Measurements from ENCODE around the gene MXRA8.

DNA sequence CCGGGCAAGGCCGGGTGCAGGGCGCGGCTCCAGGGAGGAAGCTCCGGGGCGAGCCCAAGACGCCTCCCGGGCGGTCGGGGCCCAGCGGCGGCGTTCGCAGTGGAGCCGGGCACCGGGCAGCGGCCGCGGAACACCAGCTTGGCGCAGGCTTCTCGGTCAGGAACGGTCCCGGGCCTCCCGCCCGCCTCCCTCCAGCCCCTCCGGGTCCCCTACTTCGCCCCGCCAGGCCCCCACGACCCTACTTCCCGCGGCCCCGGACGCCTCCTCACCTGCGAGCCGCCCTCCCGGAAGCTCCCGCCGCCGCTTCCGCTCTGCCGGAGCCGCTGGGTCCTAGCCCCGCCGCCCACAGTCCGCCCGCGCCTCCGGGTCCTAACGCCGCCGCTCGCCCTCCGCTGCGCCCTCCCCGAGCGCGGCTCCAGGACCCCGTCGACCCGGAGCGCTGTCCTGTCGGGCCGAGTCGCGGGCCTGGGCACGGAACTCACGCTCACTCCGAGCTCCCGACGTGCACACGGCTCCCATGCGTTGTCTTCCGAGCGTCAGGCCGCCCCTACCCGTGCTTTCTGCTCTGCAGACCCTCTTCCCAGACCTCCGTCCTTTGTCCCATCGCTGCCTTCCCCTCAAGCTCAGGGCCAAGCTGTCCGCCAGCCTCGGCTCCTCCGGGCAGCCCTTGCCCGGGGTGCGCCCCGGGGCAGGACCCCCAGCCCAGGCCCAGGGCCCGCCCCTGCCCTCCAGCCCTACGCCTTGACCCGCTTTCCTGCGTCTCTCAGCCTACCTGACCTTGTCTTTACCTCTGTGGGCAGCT is 134.6 kb downstream of the OR4F5 start:
- RRBS, result no CpG with 5 or more reads among the region's 88 CpGs

- RRBS, result no CpG with 5 or more reads among the region's 9 CpGs
Measured at GRCh38 chr1:831107-831773, 92.5 kb upstream of the SAMD11 start.

DNA sequence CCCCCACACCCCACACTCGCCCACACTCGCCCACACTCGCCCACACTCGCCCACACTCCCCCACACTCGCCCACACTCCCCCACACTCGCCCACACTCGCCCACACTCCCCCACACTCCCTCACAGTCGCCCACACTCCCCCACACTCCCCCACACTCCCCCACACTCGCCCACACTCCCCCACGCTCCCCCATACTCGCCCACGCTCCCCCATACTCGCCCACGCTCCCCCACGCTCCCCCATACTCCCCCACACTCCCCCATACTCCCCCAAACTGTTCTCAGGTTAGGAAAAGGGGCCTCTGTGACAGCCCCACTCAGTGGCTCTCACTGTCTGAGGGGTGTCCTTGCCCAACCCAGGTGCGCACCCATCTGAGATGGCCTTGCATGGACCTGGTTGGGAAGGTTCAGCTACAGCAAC is 47.6 kb upstream of the SAMD11 start:
- RRBS, result no CpG with 5 or more reads among the region's 16 CpGs

DNA sequence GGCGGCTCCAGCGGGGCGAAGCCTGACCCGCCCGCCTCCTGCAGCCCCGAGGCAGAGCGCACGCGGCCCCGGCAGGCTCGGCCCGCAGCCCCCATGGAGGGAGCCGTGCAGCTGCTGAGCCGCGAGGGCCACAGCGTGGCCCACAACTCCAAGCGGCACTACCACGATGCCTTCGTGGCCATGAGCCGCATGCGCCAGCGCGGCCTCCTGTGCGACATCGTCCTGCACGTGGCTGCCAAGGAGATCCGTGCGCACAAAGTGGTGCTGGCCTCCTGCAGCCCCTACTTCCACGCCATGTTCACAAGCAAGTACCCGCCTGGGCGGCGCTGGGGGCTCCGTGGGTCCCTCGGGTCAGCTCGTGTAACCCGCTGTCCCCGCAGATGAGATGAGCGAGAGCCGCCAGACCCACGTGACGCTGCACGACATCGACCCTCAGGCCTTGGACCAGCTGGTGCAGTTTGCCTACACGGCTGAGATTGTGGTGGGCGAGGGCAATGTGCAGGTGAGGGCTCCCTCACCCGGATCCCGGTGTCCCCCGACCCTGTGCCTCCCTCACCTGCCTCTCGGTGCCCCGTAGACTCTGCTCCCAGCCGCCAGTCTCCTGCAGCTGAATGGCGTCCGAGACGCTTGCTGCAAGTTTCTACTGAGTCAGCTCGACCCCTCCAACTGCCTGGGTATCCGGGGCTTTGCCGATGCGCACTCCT is 1.0 kb downstream of the KLHL17 start:
- RRBS, result 4% methylated on average over 6 of the region's 58 CpGs

- RRBS, result 2% methylated on average over 15 of the region's 57 CpGs
Measured at GRCh38 chr1:975750-976826, 5.8 kb downstream of the PERM1 start.

DNA sequence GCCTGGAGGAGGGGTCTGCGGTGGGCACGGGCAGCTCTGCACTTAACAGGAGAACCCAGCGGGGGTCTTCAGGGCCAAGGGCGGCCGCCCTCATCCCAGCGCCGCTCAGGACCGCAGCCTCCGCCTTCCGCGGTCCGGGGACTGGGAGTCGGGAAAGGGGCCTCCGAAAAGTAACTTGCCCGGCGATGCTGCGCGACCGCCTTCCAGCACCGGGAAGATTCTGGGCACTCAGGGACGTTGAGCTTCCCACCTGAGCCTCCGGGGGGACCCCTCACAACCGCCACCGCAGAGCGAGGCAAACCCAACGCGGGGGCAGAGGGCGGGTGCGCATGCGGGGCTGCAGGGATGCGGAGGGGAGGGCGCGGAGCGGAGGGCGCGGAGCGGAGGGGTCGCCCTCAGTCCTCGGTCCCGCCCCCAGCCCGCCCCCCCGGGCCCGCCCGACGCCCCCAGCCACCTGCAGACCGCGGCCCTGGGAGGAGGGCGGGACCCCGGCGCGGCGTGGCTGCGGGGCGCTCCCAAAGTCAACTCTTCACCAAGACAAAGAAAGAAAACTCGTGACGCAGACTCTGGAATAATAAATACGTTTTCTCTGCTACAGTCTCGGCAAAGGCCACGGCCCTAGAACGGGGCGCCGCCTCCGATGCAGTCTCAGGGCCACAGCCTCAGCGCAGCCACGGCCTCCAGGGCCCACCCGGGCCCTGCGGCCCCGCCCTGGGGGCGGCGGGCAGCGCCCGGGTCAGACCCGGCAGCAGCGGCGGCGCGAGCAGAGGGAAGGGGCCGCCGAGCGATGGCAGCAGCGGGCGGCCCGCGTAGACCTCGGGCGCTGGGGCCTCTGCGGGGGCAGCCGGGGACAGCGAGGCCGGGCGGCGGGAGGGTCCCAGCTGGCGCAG is 1.3 kb downstream of the HES4 start:
- RRBS, result 4% methylated on average over 34 of the region's 93 CpGs

DNA sequence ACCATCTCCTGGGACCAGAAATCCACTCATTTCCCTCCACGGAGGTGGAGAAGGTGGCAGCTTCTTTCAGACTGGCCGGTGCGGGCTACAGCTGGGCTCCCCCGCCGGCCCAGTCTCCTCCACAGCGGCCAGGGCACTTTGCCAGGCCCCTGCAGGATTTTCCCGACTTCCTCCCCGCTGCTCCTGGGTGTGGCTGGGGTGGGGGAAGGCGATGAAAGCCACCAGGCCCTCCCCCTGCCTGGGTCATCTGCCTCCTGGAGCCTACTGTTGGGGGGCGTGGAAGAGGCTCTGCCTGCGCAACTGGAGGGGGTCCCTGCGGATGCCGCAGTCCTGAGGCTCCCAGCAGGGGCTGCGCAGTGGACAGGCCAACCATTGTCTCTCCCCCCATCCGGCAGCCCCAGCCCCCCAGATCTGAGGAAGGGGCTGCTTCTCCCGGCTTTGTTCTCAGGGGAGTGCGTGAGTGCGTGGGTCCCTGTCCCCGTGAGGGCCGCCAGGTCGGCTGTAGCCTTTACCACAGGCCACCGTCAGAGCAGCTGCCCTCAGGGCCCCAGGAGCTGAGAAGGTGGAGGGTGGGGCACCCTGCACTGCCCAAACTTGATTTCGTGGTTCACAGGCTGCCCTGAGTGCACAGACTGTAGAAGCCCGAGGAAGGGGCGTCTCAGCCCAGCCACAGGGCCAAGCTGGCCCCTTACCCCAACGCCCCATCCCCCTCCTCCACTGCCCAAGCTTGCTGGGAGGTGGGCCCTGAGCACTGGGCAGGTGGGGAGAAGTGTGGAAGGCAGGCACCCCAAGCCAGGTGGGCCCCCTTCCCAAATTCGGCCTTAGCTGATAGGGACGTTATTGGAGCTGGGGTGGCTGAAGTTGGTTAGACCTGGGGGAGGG is 1.4 kb downstream of the AGRN start:
- RRBS, result 3% methylated on average over 1 of the region's 28 CpGs

- RRBS, result no CpG with 5 or more reads among the region's 5 CpGs
Measured at GRCh38 chr1:1038707-1039061, 18.8 kb downstream of the AGRN start.

- RRBS, result 94% methylated on average over 6 of the region's 37 CpGs
Measured at GRCh38 chr1:1049768-1050431, 24.2 kb downstream of the RNF223 start.

DNA sequence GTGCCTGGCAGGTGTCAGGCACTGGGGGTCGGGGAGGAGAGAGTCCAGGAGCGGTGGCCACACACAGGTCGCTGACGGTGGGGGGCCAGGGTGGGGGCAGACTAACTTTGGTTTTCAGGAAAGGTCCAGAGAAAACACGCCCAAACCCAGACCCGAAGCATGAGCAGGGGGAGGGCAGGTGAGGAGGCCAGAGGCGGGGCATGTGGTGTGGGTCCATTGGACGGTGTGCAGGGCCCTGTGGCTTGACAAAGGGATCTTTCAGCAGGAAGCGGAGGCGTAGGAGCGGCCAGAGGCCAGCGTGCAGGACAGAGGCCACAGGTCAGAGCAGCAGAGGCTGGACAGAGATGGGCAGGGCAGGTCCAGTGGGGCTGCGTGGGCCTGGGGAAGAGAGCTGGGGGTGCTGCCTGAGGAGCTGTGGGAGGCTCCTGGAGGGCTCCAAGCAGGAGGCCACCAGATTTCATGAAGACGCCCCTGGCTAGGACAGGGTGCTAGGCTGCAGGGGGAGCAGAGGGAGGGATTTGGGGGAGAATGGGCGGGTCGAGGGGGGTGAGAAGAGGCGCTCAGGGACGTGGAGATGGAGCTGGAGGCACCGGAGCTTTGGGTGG is 15.8 kb downstream of the RNF223 start:
- RRBS, result no CpG with 5 or more reads among the region's 19 CpGs

DNA sequence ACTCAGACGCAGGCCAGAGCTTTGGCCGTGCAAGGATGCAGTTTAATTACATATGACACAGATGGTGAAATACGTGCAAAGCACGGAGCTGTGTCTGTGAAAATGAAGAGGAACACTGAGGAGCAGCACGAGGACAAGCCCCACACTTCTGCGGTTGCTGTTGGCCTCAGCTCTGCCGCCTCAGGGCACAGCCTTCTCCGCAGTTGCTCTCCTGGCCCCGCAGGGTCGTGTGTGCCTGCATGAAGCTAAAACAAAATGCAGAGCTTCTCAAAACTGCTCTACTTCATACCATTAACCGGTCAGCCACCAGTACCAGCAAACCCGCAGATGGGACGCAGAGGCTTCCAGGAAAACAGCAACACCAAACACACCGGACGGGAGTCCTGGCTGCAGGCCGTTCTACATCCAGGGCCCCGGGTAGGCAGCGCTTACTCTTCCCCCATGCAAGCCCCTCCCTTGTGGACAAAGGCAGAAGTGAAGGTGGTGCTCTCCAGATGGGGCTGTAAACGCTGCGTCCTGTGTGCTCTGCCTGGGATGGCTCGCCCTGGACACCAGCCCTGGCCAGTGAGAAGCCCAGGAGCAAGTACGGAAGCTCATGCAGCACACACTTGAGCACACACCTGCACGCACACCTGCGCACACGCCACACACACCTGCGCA is 7.1 kb upstream of the C1orf159 start:
- RRBS, result 55% methylated on average over 6 of the region's 26 CpGs

GRCh38 chr1:1136912-1137962 is 21.3 kb upstream of the C1orf159 start:
- RRBS, result 50% methylated on average over 34 of the region's 70 CpGs

DNA sequence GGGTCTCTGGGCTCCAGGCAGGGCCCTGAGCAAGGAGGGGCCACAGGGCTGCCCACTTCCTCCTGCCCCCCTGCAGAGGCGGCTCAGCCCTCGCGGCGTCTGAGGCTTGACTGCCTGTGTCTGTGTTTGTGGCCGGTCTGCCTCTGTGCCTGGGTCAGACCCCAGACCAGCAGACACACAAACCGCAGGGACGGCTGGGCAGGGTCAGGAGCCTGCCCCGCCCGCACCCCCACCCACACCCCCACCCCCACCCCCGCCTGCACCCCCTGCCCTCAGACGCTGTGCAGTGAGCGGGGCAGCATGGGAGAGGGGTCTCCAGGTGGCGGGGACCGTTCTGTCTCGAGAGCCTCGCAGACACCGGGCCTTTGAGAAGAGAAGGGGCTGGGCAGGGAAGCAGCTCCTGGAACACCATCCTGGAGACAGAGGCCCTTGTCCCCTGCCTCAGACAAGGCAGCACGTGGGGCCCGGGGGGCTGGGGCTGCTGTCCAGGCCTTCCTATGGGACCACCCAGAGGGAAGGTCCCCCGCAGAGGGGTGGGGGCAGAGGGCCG is 7.3 kb upstream of the TTLL10 start:
- RRBS, result 83% methylated on average over 3 of the region's 21 CpGs

GRCh38 chr1:1208772-1209430 is 2.5 kb upstream of the TNFRSF18 start:
- RRBS, result 64% methylated on average over 5 of the region's 37 CpGs

- RRBS, result 97% methylated on average over 7 of the region's 25 CpGs
Measured at GRCh38 chr1:1233403-1233738, 1.3 kb downstream of the B3GALT6 start.

GRCh38 chr1:1272228-1273235 is 1.1 kb downstream of the UBE2J2 start:
- RRBS, result 7% methylated on average over 5 of the region's 47 CpGs

DNA sequence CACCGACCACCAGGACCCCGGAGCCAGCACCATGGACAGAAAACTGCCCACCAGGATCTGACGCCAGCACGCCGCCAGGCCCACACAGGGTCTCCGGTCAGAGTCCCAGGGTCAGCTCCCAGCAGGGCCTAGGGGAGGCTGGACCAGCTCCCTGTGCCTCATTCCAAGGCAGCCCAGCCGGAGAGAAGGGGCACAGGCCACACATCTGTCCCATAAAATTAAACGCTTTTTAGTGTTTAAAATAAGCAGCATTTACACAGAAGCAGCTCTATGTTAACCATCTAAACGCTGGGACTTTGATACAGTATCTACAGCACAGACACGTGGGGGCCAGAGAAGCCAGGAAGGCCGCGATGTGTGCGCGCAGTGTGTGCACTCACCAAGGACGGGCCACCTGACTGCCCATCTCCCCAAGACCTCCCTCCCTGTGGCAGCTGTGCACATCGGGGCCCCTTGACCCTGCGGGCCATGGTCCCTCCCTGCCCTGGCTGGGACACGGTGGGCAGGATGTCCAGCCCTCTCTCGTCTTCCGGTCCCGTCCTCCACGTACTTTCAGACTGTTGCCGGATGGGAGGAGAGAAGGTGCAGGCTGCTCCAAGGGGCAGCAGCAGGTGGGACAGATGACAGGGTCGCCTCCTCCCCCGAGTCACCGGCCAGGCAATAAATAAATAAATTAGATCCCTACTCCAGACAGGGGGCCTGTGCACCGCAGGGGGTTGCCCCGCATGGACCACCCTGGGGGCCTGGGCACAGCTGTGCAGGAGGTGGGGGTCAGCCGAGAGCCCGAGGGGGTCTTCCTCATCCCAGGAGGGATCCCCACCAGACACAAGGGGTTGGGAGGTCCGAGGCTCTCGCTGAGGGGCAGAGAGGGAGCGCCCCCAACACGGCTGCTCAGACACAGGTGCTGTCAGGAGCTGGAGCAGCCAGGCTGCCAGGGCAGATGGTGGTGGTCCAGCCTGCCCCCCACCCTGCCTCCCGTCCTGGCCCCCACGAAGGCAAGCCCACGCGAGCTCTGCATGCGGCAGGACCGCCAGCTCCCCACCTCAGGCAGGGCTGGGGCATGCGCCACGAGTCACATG is 4.3 kb downstream of the TAS1R3 start:
- RRBS, result 82% methylated on average over 10 of the region's 42 CpGs

DNA sequence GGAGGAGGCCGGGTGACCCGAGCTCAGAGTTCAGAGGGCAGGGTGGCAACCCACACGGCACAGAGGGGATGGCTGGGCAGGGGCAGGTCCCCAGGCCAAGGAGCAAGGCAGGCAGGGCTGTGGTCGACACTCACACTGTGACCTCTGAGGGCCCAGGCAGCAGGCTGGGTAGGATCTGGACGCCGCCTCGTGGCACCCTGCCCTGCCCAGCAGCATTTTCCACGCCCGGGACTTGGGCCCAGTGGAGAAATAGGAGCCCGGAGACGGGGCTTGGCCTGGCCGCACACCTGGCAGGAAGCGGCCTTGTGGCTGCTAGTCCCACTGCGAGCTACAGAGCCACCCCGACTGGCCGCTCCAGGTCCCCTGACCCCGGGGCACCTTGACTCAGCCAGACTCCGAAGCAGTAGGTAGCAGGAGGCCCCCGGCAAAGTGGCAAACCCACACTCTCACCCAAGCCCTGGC is 5.2 kb downstream of the DVL1 start:
- RRBS, result 98% methylated on average over 6 of the region's 19 CpGs

GRCh38 chr1:1355383-1356040 is 2.8 kb downstream of the MXRA8 start:
- RRBS, result 93% methylated on average over 13 of the region's 61 CpGs

- RRBS, result 44% methylated on average over 8 of the region's 45 CpGs
Measured at GRCh38 chr1:1357699-1358942, at the start of gene MXRA8. Gene MXRA8 (minus strand): TSS chr1:1358555.